Melanocyte of skin (primary cell): Measurements from ENCODE around the gene BIK.

DNA sequence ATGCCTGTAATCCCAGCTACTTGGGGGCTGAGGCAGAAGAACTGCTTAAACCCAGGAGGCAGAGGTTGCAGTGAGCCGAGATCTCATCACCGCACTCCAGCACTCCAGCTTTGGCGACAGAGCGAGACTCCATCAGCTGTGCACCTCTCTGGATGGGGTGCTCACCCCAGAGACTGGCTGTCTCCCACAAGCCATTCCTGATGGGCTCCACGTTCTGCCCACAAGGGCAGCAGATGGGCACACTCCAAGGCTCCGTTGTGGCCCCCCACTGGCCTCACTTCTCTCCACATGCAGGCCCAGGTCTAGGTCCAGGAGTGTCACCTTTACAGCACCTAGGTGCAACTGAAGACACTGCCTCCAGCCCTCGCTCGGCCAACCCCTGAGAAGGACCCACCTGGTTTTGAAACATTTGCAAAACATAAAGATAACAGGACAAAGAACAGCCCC is 29.7 kb downstream of the PACSIN2 start:
- CAGE, long polyA plus RNA, 2 experiments, result no peak in any of the 2 experiments

- CAGE, long polyA plus RNA, 2 experiments, result no peak in any of the 2 experiments
These were observed at the start of gene BIK for GRCh38 chr22:43110427-43111015. Gene BIK, plus strand, starts transcription at chr22:43110750.

- CAGE, long polyA plus RNA, 2 experiments, result no peak in any of the 2 experiments
These were observed 3.2 kb downstream of the BIK start for GRCh38 chr22:43113565-43114312.

GRCh38 chr22:43128663-43129758 is 14.2 kb downstream of the MCAT start:
- CAGE, long polyA plus RNA, 2 experiments, result no peak in any of the 2 experiments

GRCh38 chr22:43171438-43172191 is 15.3 kb downstream of the TTLL12 start:
- CAGE, long polyA plus RNA, 2 experiments, result no peak in any of the 2 experiments

DNA sequence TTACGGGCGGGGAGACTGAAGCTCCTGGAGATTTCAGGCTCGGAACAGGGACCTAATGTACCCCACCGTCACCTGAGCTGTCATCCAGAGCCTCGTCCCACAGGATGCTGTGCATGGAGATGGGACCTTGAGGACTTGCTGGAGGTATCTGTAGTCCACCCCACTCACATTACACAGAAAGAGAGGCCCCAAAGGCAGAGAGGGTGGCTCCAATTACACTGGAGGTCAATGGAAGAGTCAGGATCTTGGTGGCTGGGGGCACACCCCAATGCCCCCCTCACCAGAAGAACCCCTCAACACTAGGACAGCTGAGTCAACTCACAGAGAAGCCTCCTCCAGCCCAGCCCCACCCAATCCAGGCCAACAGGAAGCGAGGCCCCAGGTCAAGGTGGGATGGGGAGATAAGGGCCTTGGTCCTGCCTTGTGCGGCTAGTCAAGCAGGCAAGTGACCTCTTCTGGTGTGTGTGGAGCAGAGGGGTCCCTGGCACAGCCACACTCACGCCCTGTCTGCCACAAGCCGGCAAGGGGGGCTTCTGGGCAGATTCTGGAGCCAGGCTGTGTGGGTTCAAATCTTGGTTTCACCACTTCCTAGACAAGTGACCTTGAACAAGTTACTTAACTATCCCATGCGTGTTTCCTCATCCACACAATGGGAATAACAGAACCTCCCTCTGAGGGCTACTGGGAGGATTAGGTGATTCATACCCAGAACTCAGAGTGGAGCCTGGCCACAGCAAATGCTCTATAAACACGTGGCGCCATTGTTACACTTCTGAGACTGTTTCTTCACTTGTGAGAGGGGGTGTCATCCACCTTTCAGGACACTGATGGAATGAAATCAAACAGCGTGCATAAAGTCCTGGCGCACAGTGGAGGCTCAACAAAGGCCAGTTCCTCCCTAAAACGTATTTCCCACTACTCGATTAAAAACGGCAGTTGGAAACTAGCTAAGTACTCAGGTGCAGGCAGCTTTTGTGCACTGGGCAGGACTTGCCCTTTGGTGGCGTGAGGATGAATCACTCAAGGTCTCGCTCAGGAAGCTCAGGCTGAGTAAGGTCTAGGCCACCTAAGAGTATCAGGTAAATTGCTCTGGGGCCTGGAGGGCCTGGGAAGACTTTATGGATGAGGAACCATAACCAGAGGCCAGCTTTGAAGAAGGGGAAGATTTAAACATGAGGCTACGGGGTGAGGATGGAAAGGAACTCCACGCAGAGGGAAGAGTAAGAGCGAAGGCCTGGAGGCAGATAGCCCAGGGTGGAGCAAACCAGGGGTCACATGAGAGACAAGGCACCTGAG is 3.2 kb downstream of the TTLL12 start:
- CAGE, long polyA plus RNA, 2 experiments, result no peak in any of the 2 experiments

GRCh38 chr22:43237148-43237797 is 50.3 kb upstream of the TTLL12 start:
- CAGE, long polyA plus RNA, 2 experiments, result no peak in any of the 2 experiments

GRCh38 chr22:43290798-43291353 is 52.3 kb downstream of the SCUBE1 start:
- CAGE, long polyA plus RNA, 2 experiments, result no peak in any of the 2 experiments

DNA sequence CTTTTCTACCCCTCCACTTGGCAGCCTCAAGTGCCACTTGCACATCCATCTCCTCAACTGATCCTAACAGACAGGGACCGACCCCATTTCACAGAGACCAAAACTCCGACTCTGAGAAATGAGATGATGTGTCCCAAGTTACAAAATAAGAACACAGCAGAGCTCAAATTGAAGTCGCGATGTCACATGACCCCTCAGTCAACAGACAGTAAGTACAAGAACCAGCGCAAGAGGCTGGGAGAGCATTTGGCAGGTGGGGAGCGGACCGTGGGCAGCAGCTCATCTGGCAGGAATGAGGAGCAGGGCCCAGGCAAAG is 34.4 kb downstream of the SCUBE1 start:
- CAGE, long polyA plus RNA, 2 experiments, result no peak in any of the 2 experiments

DNA sequence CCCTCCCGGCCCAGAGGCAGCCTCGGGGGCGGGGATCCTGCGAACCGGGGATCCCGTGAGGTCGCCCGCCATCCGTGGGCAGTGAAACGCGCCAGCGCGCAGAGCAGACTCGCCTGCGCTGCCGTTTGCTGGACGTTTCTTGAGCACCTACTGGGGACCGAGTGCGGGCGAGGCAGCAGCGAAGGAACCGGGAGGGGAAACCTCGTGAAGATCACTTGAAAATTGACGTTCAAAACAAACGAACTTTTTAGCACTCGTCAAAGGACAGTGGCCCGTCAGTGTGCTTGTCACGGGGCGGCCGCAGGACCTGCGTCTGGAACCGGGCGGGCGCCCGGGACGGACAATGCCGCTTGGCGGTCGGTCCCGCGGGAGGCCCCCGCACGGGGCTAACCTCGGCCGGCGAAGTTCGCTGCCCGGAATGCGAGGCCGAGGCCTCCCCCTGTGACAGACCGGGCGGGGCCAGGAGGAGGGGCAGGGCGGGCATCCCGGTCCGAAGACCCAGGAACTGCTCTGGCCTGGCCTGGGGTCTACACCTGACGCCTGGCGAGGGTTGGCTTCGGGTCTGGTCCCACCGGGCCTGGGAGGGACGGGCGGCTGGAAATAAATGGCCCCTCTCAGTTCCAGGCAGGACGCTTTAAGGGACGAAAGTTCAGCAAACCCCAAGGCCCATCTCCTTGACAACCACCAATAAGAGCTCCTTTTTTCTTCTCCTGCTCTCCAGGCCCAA is 678 bp upstream of the SCUBE1 start:
- CAGE, long polyA plus RNA, 2 experiments, result no peak in any of the 2 experiments

GRCh38 chr22:43505962-43506274 is 94.1 kb downstream of the MPPED1 start:
- CAGE, long polyA plus RNA, 2 experiments, result no peak in any of the 2 experiments

- CAGE, long polyA plus RNA, 2 experiments, result no peak in any of the 2 experiments
These were observed 2.1 kb upstream of the PNPLA3 start for GRCh38 chr22:43921476-43921951.

DNA sequence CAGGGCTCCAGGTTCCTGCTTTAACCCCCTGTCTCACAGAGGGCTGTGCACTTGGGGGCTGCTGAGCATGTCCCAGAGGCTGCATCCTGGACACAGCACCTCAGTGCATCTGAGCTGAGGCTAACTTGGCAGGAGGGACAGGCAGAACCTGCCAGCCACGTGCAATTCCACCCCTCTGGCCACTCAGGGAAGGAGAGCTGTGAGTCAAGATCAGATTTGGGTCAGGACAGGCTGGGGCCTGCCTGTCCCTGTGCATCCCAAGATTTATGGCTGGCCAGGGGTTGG is 2.4 kb downstream of the PNPLA3 start:
- CAGE, long polyA plus RNA, 2 experiments, result no peak in any of the 2 experiments

DNA sequence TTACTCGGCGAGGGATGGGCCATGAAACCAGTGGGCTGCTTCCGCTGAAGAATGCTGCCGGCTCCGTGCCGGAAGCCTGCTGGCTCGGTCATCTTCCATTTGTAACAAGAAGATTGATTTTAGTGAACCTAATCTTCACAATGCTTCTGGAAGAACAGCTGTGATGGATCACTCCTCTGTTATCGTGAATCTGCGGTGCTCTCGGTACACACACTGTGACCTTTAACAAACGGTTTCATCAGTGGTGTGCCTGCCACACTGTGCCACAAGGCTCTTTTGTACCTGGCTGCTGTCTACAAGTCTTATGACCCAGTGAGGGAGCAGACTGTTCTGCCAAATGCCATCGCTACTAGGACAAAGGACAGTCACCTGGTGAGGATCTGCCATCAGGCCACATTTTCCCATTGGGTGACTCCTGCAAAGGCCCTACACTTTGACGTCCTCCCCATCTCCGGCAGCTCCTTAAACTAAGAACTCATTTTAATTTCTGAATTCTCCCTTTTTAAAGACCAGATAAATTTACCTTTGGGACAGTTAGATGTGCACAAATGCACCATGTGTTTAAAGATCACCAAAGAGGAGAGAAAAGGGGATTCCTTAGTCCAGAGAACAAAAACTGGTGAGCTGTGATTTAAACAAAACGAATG is 25.2 kb upstream of the PARVB start:
- CAGE, long polyA plus RNA, 2 experiments, result no peak in any of the 2 experiments

DNA sequence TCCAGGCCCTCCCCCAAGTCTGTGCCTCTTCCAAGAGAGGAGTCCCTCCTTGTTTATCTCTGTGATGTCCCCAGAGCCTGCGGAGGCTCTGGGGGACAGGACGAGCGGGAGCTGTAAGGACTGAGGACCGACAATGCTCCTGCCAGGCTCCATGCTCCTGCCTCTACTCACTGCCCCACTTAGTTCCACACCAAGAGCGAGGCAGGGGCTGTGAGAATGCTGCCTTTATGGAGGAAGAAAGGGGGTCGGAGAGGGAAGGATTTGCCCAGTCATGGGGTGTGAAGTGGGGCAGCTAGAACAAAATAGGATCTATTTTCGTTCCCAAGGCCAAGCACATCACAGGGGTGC is 35.8 kb upstream of the PARVG start:
- CAGE, long polyA plus RNA, 2 experiments, result no peak in any of the 2 experiments

- CAGE, long polyA plus RNA, 2 experiments, result no peak in any of the 2 experiments
These were observed 1.8 kb downstream of the PARVG start for GRCh38 chr22:44182266-44183152.

GRCh38 chr22:44311771-44312185 is 973 bp downstream of the SHISAL1 start:
- CAGE, long polyA plus RNA, 2 experiments, result no peak in any of the 2 experiments

DNA sequence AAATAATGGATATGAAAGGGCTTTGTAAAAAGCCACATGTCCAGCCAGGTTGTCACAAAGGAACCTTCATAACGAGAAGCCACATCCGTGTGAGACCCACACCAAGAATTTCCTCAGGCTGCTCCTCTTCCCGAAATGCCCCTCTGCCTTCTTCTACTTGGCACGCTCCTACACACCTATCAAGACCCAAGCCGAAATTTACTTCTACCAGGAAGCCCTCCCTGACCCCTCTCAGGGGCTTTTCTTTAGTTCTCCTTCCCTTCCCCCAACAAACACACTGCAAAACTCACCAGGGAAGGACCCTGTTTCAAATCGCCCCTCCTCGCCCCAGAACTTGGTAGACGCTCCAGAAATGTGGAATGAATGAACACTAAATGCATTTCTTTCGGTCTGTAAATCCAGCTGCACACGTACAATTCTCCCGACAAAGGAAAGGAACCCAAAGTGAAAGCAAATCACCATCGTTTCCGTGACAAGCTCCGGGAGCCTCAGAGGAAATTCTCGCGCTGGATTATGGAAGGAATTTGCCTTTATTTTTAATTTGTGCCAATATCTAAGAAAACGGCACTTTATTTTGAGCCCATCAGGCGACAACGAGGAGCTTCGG is 13.1 kb upstream of the SHISAL1 start:
- CAGE, long polyA plus RNA, 2 experiments, result no peak in any of the 2 experiments

DNA sequence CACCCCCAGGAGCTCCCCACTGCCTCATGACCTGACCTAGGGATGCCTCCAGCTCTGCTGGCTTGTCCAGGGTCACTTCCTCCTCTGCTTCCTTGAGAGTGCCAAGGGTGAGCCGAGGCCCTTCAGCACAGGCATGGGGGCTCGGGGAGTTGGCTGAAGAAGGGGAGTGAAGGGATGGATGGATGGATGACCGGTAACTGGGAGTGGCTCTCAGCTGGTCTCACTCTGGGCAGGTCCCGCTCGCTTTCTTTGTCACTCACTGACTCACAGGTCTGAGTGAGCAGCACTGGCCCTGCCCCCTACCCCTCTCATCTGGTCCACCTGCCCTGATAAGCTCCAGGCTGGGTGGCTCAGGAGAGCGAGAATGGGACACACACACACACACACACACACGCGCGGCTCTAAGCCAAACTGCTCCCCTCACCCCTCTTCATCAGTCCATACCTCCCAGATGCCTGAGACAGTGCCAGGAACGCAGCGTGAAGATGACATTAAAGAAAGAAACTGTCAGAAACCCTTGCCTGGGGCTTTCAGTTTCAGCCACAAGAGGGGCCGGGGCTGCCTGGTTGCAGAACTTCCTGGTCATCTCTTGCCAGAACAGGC is 16.4 kb upstream of the SHISAL1 start:
- CAGE, long polyA plus RNA, 2 experiments, result no peak in any of the 2 experiments

DNA sequence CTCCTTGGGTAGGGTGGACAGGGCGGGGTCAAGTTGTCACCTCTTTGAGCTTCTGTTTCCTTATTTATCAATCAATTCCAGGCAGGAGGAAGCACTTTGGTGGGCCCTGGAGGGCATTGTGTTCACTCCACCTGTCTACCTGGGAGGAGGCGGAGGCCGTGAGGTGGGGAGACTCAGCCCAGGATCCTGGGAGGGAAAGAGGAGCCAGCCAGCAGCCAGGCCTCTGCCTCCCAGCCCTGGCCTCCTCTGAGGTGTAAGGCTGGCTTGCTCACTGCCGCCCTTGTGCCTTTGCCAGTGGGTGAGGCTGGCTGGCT is 25.5 kb upstream of the SHISAL1 start:
- CAGE, long polyA plus RNA, 2 experiments, result no peak in any of the 2 experiments